Metastatic Lung Carcinoma in the Adrenal Gland (tissue), 1 donor: ENCODE results near the gene RPS10.

- PRO-cap: no peak
Observed at GRCh38 chr6:33905047-33905600, 101.3 kb upstream of the MLN start.

DNA sequence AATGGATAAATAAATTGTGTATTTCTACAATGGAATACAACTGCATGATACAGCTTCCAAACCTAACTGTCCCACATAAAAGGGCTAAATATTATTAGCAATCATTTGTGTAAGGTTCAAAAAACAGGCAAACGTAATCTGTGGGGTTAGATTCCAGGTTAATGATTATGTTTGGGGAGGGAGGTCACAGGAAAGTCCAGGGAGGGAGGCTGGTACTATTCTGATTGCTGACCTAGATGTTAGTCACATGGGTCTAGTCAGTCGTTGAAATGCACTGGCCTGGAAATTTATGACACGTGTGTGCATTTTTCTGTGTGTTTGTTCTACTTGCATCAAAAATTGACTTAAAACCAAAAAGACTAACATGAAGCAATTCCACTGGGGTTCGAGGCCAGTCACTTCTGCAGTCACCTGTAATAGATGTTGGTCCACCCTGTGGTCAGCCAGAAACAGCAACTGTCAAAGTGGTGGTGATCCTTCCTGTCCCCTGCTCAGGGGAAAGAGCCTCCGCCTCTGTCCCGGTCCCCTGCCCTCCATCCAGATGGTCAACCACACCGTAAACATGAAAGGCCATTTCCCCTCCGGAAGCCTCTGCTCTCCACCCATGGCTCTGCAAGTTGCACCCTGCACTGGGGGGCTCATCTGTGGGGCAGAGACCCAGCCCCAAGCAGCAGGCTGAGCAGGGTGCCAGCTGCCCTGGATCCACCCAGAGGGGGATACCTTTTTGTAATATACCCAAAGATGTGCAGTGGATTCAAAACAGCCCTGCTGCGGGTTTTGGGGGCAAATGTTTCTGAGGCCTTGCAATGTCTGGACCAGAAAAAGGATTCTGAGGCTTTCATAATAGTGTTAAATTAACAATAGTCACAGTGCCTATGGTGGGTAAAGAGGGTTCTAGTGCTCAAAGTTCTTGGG is 104.4 kb upstream of the MLN start:
- PRO-cap: no peak

- PRO-cap: no peak
Observed at GRCh38 chr6:34237829-34238437, 1.3 kb downstream of the HMGA1 start.

- PRO-cap: unidirectional peak, plus-strand start at chr6:34248552; unidirectional peak, plus-strand start at chr6:34248568; unidirectional peak, plus-strand start at chr6:34248581
Observed at GRCh38 chr6:34247534-34248688, 895 bp downstream of the SMIM29 start.

DNA sequence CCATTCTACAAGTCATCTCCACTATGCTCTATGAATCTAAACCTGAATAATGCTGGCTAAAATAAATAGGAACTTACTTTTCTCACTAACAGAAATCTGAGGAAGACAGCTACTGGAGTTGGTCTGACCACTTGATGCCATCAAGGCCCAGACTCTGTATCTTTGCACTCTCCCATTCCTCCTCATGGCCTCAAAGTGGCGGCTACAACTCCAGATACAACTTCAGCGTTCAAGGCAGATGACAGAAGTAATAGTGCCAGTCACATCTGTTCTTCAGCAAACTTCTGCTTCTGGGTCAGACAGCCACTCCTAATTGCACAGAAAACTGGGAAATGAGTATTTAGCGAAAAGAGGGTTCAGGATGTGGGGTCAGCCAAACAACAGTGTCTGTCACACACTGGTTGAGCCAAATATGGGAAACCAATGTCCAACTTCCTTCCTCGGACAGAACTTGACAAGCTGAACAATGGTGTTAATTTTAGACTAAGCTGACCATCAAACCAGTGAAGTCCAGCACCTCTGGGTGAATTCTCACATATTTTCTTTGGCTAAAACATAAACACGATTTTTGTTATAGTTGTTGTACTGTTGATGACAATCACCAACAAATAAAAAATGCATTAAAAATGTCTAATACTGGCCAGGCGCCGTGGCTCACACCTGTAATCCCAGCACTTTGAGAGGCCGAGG is 22.1 kb downstream of the NUDT3 start:
- PRO-cap: no peak

DNA sequence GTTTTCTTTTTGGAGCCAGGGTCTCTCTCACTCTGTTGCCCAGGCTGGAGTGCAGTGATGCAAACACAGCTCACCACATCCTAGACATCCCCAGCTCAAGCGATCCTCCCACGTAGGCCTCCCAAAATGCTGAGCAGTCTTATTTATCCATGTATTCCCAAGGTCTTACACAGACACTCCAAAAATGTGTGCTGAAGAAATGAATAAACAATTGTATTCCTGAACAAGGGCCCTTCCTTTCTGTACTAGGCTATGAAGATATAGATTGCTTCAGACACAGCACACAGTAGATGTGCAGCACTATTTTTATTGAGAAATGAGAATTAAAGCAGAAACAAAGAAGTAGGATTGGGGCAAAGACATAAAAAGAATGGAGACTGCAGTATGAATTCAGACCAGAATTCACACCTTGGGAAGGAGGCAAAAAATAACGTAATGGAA is 9.1 kb downstream of the NUDT3 start:
- PRO-cap: no peak

DNA sequence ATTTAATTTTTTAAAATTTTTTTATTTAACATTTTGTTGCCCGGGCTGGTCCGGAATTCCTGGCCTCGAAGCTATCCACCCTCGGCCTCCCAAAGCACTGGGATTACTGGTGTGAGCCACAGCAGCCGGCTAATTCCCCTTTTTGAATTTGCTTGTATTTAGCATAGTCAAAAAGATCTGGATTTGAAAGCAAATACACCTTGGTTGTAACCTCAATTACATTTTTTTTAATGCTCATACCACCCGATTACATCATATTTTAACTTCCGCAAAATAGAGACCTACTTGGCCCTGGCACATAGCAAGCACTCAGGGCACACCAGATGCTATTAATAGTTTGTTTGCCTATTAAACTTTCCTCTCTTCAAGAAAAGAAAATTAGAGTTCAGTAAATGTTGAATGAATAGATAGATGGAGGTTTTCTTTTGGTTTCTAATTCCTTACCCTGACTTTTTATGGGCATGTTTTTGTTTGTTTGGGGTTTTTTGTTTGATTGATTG is 1.2 kb upstream of the NUDT3 start:
- PRO-cap: no peak

DNA sequence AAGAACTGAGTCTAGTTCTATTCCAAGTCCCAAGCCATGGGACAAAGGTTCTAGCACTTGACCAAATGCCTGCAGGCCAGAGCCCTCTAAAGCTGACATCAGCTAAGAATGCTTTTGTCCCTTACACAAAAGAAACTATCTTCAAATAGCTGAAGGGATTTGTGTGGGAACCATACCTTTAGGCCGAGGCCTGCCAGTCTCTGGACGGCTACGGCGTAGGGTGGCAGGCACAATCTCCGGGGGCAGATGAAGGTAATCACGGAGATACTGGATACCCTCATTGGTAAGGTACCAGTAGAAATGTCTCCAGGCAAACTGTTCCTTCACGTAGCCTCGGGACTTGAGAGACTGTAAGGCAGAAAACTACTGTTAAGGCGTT is 1.4 kb downstream of the RPS10 start:
- PRO-cap: no peak

DNA sequence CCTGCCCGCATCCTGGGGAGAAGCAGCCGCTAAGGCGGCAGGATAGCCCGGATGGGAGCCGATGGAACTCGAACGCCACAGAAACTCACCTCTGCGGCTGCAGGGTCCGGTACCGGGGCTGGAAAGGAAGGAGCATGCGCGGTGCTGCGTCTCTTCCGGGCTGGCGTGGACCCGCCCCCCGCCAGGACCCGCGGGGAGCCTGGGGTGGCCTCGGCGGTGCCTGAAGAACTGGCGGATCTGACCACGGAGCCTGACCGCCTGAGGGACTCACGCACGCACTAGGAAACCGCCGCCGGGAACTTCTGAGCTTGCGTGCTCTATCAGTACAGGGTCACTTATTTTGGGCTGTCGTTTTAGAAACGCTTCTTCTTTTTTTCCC is at the start of gene RPS10:
TSS of gene RPS10 (minus strand) at position 127 of the 379 bp plus-strand sequence.
- PRO-cap: bidirectional peak, plus-strand start at position 270 of the sequence, minus-strand start at position 125 of the sequence

- PRO-cap: bidirectional peak, plus-strand start at chr6:34554836, minus-strand start at chr6:34554819; bidirectional peak, plus-strand start at chr6:34555144, minus-strand start at chr6:34555047
Observed at GRCh38 chr6:34554633-34555389, 1.3 kb downstream of the SPDEF start.

DNA sequence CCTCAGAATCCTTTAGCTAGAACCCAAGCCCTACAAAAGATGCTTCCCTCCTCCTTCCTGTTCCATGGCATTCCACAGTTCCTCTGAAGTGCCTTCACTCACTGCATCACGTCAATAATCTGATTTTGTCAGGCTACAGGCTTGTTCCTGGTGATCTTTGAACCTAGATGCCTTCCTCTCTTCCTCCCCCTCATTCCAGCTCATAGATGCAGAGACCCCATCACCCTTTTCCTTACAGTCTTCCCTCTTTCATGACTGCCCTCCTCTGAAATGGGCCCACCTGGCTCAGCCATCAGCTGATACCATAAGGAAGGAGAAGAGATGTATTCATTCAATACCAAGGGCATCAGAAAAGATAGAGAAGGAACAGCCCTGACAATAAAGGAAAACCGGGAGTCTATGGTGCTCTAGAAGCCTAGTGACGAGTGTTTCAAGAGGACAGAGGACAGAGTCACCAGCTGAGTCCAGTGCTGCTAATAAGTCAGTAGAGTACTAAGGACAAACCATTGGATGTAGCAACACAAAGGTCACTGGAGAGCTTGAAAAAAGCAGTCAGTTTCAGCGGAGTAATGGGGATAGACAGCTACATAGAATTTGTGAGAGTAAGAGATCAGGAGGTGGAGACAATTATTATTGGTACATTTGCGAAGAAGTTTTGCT is 62.5 kb upstream of the SPDEF start:
- PRO-cap: no peak

DNA sequence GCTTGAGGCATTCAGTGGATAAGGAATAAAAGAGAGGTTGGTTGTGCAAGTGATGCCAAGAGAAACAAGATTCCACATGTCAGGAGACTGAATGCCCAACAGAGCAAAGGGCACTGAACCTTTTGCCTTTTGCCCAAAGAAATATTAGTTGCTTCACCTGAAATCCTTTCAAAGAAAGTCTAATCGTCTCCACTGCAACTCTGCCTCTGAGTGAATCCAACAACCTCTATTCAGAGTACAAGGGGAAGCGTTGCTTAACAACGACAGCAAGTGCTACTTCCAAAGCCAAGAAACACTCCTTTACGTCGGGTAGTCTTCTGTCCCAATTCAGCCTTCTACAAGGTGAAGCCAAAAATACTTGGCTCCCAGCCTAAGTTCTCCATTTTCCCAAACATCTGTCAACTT is 1.4 kb downstream of the ILRUN start:
- PRO-cap: bidirectional peak, plus-strand start at position 233 of the sequence, minus-strand start at position 202 of the sequence

GRCh38 chr6:34697464-34697719 is 825 bp upstream of the ILRUN start:
- PRO-cap: no peak

DNA sequence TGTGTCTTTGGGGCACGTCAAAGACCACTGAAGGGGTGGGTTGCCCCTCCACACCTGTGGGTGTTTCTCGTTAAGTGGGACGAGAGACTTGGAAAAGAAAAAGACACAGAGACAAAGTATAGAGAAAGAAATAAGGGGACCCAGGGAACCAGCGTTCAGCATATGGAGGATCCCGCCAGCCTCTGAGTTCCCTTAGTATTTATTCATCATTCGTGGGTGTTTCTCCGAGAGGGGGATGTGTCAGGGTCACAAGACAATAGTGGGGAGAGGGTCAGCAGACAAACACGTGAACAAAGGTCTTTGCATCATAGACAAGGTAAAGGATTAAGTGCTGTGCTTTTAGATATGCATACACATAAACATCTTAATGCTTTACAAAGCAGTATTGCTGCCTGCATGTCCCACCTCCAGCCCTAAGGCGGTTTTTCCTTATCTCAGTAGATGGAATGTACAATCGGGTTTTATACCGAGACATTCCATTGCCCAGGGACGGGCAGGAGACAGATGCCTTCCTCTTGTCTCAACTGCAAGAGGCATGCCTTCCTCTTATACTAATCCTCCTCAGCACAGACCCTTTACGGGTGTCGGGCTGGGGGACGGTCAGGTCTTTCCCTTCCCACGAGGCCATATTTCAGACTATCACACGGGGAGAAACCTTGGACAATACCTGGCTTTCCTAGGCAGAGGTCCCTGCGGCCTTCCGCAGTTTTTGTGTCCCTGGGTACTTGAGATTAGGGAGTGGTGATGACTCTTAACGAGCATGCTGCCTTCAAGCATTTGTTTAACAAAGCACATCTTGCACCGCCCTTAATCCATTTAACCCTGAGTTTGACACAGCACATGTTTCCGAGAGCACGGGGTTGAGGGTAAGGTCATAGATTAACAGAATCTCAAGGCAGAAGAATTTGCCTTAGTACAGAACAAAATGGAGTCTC is 23.1 kb upstream of the ILRUN start:
- PRO-cap: no peak

- PRO-cap: no peak
Observed at GRCh38 chr6:34773268-34773835, 16.0 kb downstream of the SNRPC start.

DNA sequence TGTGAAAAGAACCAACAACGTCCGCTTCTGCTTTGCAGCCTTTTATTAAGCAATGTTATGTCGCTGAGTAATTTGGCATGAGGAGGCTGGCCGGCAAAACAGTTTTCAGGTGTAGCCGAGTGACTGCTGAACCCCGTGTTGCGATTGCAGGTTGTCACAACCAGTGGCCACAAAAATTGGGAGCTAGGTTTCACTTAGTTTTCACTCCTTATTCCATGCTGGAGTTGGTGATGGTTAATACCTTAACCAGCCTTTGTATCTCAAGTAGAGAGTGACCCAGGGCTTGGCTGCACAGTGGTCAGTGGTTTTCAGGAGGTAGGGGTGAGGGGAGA is 1.2 kb downstream of the BLTP3A start:
- PRO-cap: no peak

DNA sequence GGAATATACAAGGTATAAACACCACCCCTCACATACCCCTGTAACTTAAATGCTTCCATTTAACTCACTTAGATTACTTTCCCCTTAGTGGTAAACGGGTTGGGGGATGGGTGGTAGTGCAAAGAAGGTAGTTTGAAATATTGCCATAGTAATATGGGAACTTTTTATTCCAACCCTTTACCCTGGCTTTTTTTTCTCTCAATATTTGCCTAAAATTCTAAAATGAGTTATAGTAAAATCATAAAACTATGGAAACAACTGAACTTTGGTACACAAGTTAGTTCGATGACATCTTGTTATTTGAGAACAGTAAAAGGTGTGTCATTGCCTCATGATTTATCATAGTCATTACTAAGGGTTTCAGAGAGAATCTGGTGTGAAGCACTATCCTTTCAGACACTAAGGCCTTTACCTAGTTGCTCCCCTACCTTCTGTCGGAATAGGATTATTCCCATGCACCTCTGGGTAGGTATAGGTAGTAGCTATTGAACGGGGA is 11.5 kb downstream of the TAF11 start:
- PRO-cap: no peak

DNA sequence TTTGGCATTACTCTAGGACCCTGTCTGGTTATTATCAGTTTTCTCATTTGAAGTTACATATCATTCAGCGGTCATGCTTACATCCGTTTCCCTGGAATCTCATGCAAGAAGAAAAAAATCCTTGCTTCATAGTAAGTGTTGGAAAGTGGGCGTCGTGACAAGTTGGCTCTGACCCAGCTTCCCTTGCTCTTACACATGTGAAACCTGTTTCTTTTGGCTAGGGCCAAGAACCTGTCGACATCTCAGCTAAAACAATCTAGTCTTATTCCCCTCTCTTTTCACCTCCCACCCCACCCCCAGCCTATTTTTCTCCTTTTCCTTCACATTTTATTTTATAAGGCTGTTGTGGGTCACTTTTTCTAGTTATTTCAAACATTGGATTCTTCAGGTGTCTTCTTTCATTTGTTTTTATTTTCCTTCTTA is 45.5 kb downstream of the ANKS1A start:
- PRO-cap: no peak

DNA sequence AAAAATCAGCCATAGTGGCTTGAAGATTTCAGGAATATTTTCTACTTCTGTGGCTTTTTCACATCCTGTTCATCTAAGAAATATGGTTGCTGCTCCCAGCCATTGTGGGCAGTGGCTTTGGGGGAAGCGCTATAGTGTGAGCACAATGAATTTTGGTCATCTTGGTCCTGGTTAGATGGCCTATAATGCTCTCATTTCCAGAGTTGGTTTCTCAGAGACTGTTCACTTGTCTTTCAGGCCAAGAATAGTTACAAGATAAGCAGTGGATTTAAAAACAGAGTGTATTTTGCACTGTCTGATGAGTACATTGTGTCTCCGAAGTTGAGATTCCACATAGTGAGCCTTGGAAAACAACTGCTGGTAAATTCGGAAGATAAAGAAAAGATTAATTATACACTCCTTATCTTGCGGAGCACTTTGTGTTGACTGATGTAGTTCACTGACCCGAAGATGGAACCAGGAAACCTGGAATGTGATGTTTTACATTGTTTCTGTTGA is 50.8 kb downstream of the ANKS1A start:
- PRO-cap: no peak

DNA sequence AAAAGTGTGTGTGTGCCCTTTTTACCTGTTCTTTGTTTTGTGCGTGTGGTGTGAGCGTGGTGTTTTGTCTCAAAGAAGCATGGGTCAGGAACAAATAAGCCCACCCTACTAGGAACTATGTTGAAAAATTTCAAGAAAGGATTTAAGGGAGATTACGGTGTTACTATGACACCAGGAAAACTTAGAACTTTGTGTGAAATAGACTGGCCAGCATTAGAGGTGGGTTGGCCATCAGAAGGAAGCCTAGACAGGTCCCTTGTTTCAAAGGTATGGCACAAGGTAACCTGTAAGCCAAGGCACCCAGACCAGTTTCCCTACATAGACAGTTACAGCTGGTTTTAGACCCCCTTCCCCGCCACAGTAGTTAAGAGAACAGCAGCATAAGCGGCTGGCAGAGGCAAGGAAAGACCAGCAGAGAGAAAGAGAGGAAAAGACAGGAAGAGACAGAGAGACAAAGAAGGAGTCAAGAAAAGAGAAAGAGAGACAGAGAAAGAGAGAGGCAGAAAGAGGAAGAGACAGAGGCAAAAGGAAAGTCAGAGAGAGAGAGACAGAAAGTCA is 110.4 kb downstream of the ANKS1A start:
- PRO-cap: no peak